Lung (tissue), 4 donors: ENCODE measurements around a stretch of chr6.

DNA sequence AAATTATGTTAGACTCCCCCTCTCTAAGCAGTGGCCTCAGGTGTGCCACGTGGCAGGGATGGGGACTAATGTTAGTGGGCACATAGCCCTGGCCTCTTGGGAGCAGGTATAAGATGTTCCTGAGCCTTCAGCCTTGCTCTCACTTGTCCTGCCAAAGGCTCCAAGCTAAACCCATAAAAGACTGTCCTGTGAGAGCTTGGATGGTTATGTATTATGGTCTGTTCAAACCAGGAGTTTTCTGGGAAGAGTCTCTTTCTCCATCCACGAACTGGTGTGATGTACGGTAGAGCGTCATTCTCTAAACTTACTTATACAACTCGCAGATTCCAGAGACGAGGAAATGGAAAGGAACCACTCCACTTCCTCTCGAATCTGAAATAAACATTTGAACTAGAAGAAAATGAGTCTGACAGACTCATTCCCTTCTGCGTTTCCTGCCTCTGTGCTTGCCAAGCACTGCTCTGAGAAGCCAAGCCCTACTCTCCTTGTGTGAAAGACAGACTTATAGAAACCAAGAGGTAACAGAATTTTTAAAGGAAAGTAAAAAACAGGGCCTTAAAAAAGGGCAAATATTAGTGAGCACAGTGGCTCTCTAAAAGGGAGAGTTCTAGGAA, 5.3 kb downstream of the SOBP start:
- PRO-cap, result no peak
- RAMPAGE, long total RNA, result no peak
- RRBS, result no CpG with 5 or more reads among the region's 8 CpGs

DNA sequence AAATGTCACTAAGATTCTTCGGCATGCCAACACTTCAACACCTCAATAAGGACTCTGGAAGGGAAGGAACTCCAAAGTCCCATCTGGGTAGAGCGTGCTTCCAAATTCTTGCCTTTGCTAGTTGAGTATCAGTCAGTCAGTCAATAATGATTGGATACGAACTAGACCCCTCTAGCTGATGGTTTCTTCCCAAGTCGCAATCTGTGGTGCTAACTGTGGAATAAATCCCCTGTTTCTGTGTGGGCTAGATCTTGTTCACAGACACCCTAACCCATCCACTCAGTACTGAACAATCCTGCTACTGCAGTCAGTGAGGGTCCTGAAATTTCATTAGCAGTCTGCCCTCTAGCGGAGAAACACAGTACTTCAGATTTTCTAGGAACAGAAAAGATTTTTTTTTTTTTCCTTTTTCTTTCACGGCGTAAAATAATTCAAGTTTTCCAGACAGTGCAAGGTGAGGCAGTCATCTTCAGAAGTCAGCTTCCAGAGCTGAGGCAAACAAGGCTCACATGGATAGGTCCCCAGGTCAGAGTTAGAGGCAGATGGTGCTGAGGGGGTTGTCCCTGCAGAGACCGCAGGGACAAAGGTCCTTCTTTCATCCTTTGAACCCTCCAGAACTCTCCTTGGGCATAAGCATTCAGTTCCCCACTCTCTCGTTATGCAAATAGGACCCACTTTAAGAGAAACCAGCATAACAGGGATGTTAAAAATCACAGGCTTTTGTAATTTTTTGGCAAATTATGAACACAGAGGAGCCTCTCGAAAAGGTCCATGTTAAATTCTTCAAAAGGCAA, 119.7 kb downstream of the SCML4 start:
- PRO-cap, result no peak
- RAMPAGE, long total RNA, result no peak
- RRBS, result no CpG with 5 or more reads among the region's 10 CpGs

- PRO-cap, result no peak
- RAMPAGE, long total RNA, result no peak
- RRBS, result no CpG with 5 or more reads among the region's 7 CpGs
These were observed 83.3 kb downstream of the SCML4 start for GRCh38 chr6:107740813-107741178.

- PRO-cap, result no peak
- RAMPAGE, long total RNA, result no peak
- RRBS, result no CpG with 5 or more reads among the region's 7 CpGs
These were observed 36.8 kb downstream of the SCML4 start for GRCh38 chr6:107787222-107787756.

GRCh38 chr6:107819901-107820946, 3.9 kb downstream of the SCML4 start:
- PRO-cap, result no peak
- RAMPAGE, long total RNA, result no peak
- RRBS, result no CpG with 5 or more reads among the region's 19 CpGs

DNA sequence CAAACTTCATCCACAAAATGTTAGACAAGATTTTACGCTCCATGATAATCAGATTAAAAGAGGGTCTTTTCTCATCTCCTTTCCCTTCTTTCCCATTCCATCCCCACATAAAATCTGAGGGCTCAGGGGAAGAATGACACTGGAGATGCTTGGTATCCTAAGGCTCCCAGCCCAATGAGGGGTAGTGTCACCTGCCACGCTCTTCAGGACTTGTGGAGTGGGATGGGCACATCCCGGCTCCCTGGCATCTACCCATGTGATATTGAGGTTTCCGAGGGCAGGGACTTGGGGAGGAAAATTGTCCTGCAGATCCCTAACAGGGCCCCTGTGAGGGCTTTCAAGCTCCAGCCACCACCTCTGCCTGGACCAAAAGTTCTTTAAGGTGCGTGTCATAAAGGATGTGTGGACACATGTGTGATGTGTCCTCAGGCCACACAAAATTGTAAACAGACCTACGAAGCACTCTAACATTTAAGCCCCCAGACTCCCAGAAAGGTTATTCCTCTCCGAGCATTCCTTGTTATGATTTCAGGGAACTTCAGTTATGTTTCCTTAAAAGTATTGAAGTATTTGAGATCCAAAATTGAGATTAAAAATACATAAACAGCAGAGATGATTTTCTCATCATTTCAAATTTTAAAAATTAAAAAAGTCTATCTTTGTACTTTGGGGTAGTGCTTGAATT, 2.5 kb downstream of the SCML4 start:
- PRO-cap, result no peak
- RAMPAGE, long total RNA, result no peak
- RRBS, result no CpG with 5 or more reads among the region's 7 CpGs

DNA sequence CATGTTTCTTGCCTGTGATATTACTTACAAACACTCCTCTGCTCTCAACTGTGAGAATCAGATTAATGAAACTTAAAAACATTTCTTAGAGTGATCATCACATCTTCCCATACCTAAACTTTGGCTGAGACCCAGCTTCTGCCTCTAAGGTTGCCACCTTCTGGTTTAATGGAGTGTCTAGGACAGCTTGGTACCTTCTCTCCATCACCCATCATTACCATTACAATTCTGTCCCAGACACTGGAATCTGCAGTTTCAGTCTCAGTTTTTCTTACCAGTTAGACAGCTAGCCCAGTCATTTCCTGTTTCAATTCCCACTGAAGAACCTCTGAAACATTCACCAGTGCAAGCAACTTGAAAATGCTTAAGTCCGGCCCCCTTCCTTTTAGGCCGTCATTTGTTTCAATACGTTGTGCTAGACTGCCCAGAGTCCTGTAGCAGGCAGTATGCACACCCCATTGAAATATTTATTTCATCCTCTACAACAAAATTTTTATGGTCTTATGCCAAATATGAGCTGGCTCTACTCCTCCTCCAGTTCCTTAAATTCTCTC, 107.0 kb upstream of the FOXO3 start:
- PRO-cap, result no peak
- RAMPAGE, long total RNA, result no peak
- RRBS, result no CpG with 5 or more reads among the region's 3 CpGs

DNA sequence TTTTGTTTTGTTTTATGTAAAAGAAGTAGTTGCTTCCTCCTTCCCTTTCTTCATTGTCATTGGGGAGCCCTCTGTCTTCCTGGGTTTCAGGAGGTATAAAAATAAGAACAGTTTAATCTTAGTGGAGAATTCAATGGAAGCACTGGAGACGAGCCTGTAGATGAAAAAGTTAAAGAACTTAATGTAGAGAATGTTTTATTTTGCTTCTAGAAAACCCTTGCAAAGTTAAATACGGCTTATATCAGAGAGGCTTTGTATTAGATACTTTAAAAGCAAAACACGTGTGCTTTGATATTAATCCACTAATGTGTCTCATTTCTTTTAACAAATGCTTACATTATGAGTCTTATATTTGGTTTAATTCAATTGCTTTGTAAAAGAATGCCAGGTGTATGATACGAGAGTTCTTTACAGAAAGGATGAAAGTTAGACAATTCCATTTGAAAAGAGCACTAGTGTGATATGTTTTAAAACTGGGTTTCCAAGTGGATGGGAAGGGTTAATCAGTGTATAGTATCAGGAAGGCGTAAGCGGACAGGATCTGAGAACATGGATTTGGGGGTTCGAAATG, 2.4 kb downstream of the FOXO3 start:
- PRO-cap, result no peak
- RAMPAGE, long total RNA, result no peak
- RRBS, result no CpG with 5 or more reads among the region's 7 CpGs

DNA sequence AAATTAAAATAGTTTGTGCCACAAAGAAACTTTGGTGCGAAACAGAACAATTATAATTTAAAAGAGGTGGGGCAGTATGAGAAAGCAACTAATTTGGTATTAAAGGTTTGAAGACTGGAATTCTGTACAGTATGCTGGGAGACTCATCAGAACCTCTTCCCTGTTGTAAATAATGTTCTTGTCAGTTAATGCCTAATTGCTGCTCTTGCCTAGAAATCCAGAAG, 45.2 kb downstream of the FOXO3 start:
- PRO-cap, result no peak
- RAMPAGE, long total RNA, result no peak
- RRBS, result no CpG with 5 or more reads among the region's 1 CpG

DNA sequence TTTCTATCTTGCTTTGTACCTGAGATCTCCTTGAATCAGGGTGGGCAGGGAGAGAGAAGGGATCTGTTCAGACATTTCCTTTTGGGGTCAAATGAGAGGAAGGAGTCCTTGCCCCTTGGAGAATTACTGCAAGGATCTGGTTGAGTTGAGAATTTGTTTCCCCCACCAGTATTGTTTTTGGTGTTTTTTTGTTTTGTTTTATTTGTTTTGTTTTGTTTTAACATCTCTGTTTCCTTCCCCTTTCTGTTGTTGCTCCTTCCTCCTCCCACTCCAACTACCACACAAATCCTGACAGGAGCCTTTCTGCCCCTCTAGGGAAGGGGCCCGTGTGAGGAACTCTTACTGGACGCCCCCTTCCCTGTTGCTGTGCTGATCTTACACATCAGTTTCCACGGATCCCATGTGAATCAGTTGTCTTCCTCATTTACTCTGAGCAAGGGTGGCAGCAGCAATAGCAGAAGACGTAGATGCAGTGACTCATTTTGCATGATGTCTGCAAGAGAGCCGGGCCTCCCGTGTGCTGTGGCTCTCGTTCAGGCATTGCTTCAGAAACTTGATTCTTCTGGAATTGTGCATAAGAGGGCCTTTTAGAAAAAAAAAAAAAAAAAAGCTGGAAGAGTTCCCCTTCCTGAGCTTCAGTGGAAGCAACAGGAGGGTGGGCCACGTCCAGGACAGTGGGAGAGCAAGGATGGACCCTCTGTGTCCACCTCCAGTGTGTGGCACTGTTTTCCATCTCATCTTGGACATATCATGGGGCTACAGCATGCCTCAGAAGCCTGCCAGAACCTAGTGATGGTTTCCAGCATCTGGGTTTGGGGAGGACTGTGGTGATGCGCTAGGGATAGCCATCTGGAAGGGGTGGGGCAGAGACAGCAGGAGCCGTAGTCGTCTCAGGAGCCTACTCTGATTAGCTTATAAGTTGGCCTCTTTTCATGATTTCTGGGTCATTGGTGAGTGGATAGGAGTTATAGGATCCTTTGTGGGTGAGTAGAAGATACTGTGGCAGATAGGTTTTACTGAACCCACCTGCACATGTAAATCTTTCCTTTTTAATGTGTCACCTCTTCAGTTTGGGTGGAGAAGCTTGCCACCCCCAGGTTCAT, 62.0 kb downstream of the FOXO3 start:
- PRO-cap, result no peak
- RAMPAGE, long total RNA, result no peak
- RRBS, result no CpG with 5 or more reads among the region's 11 CpGs

DNA sequence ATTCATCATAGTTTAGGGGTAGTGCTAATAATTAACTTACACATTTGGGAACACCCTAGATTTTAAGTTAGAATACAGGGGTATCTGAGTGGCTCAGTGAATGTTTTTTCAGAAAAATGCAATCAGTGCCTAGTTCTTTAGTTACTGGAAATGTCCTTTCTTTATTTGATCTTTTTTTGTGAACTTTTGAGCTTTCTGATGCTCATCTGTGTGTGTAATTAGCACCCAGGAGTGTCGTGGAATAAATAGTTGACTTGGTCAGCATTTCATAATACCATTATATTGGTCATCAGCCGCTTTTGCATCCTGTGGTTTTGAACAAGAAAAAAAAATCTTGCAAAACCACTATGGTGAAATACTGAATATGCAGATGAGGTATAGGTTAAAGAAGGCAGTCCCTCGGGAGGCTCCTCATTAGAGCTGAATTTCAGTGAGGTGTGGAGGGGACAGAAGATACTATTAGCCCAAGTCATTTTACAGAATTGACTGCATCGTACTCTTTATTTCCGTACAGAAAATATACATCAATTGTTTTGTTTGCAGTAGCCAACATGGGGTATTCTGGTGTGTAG, 90.0 kb downstream of the FOXO3 start:
- PRO-cap, result no peak
- RAMPAGE, long total RNA, result no peak
- RRBS, result no CpG with 5 or more reads among the region's 5 CpGs

- PRO-cap, result no peak
- RAMPAGE, long total RNA, result no peak
- RRBS, result no CpG with 5 or more reads among the region's 2 CpGs
These were observed 92.5 kb downstream of the FOXO3 start for GRCh38 chr6:108653240-108653684.

GRCh38 chr6:108760404-108760805, 87.8 kb upstream of the ARMC2 start:
- PRO-cap, result no peak
- RAMPAGE, long total RNA, result no peak
- RRBS, result no CpG with 5 or more reads among the region's 6 CpGs

- PRO-cap, result no peak
- RAMPAGE, long total RNA, result no peak
- RRBS, result no CpG with 5 or more reads among the region's 7 CpGs
These were observed 14.7 kb downstream of the ARMC2 start for GRCh38 chr6:108862765-108863491.

DNA sequence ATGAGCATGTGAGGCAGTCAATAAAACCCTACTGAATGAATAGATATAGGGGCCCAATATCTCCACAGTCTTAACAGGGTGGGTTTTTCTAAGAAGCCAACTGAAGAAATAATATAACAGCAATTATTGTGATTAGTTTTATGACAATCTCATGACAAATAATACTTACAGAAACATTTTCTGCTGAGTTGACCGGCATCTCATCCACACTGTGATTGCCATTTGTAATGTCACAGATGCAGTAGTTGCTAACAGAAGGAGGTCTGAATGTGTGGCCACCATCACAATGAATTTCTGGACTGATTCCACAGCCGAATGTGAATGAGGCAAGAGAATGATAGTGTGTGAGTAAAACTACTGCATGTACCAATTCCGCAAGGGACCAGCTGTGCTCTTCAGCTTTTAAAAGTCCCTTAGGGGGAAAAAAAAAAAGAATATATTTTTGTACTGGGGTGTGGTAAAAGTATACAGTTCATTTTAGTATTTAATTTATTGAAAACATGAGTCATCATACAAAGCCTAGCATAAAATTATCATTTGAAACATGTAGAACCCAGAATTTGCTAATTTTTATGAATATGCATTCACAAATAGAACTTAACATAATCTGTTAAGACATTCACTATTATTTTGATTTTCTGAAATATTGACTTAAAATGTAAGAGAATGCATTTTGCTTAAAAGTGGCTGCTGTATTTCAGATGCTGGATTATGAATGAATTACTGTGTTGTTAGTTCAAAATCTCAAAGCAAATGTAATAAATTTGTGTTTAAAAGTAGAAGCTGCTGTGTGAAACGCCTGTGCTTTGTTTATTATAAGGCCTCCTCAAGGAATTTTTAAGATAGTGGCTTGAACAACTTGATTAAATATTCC, 96.1 kb downstream of the SESN1 start:
- PRO-cap, result no peak
- RAMPAGE, long total RNA, result no peak
- RRBS, result no CpG with 5 or more reads among the region's 4 CpGs

DNA sequence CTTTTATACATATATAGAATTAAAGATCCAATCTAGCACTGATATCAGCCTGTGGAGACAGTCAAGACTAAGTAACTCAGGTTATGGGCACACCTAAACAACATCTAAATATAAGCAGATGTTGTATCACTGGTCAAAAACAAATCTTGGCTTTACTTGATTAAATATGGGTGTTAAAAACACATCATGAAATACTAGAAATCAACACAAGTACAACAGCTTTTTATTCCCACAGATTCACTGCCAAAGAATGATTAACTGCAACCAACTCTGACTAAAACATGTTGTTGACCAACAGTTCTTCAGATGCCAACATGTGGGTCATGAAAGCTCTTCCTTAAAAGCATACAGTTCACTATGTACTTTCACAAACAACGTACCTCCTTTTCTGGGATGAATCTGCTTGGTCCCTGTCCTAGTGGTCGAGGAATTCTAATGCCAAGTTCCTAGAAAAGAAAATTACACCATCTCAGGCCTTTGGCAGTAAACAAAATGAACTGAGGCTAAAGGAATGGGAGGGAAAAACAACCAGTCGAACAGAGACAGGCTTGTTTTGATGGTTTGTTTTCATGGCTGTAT, 92.7 kb downstream of the SESN1 start:
- PRO-cap, result no peak
- RAMPAGE, long total RNA, result no peak
- RRBS, result no CpG with 5 or more reads among the region's 3 CpGs

DNA sequence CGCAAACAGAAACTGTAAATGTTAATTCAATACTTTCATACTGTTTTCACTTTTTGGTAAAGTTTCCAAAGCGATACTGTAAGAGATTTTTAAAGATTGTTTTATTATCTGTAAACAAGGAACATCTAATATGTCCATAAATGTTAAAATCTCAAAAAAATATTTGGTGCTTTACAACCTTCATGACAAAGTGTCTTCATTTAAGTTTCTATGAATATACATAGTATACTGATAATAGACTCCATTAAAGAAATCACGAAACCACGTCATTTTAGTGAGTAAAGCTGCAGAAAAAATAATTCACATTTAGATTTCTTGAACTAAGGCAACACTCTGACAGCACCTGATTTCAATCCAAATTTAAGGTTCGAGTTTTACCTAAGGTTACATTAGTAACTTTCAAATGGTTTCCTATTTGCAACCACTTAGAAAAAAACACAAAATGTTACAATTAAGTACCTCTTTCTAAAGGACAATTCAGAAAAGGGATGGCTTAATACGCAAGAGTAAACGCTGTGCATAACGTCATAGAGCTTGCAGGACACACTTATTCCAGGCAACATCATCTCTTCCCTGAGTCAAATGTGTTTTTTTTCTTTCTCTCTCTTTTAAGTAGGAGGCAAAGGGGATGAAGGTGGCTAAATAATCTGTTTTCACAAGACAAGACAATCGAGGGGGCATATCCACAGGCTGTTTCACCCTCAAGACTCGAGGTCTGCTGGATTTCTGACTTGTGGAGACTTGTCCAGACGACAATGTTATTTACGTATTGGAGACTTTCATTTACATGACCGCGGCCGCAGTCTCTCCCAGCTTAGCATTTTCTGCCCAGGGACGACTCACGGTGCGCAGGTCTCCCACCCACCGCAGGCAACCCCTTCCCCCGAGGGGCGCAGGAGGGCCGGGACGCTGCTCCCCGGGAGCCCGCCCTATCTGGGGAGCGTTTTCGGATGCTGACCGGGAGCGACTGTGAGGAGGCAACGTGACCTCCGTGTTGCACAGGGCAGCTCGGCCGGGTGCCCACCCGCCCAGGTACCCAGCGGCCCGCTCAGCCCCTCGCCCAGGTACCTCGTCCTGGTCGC, 86.0 kb downstream of the SESN1 start:
- PRO-cap, result no peak
- RAMPAGE, long total RNA, result no peak
- RRBS, result 1% methylated on average over 6 of the region's 39 CpGs

GRCh38 chr6:109237523-109237992, 142.3 kb downstream of the CEP57L1 start:
- PRO-cap, result unidirectional peak, minus-strand start at chr6:109237704
- RAMPAGE, long total RNA, result no peak
- RRBS, result 17% methylated on average over 2 of the region's 6 CpGs

DNA sequence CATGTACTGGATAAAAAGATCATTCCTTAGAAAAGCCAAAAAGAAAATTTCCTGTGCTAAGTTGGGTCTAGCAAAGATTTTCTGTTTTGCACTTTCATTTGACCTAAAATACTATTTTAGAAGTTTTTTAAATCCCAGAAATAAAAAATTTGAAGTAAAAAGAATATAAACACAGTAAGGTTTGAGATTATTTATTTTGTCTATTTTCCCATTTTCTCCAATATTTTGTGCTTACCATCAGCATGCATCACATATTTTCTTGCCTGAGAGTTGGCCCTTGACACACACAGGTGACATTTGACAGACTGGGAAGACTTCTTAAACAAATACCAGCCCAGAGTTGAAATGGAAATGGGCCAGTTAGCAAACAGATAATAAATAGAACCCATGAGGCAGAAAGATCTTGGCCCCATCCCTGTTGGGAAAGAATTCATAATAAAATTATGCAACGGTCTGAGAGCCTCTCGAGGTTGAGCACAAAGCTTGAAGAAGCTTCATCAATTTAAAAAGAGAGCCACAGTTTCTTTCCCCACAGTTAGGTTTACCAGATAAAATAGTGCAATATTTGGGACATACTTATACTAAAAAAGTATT, 130.1 kb downstream of the CD164 start:
- PRO-cap, result no peak
- RAMPAGE, long total RNA, result no peak
- RRBS, result no CpG with 5 or more reads among the region's 2 CpGs

DNA sequence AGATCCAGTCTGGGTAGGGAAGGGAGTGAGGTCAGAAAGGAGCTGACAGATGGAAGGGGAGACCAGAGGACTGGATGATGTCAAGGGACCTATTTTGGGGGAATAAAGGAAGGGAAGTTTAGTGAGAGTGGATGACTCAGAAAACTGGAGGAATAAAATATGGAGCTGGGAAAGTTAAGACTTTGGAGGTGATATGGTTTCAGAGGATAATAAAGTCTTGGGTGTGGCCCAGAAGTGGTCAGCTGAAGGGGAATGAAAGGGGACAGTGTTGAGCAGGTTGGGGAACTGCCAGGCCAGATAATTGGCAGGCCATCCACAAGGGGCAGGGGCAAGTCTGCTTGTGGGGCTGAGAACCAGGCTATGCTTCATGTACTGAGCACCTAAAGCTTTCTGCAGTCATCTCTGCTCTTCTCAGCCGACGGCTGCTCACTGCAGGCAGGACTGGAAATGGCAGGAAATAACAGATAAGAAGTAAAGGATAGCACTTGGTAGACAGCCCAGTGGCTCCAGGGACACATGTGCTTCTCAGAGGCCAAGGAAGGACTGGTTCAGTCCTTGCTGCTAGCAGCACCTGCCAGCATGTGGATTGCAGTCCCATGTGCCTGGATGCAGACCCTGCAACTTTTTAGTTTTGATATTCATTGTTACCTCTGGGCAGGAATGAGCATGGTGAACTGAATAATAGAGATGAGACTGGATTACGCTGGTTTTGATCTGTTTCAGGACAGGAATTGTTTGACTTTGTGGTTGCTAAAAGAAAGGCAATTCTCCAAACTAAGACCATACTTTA, 89.9 kb downstream of the CD164 start:
- PRO-cap, result no peak
- RAMPAGE, long total RNA, result no peak
- RRBS, result no CpG with 5 or more reads among the region's 3 CpGs